SJSA1 (cell line): Measurements from ENCODE around the genes GRM1 and UST.

DNA sequence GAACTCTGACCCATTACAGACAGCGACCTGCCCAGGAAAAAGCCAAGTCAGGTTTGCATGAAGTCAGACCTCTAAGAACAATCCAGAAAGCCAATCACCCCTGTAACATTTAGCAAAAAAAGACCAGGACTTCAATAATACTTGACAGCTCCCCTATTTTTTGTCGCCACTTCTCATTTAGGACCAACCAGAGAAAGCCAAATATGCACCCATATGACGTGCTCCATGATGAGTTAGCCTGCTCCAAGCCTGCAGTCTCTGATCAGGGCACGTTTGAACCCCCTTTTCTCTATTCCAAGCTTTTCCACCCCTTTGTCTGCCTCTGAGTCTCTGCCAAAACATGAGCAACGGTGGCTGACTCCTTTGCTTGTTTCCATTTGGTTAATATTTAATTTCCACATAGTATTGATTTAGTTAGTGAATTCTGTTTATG, 636.3 kb downstream of the UTRN start:
- RAMPAGE, long total RNA = no peak

DNA sequence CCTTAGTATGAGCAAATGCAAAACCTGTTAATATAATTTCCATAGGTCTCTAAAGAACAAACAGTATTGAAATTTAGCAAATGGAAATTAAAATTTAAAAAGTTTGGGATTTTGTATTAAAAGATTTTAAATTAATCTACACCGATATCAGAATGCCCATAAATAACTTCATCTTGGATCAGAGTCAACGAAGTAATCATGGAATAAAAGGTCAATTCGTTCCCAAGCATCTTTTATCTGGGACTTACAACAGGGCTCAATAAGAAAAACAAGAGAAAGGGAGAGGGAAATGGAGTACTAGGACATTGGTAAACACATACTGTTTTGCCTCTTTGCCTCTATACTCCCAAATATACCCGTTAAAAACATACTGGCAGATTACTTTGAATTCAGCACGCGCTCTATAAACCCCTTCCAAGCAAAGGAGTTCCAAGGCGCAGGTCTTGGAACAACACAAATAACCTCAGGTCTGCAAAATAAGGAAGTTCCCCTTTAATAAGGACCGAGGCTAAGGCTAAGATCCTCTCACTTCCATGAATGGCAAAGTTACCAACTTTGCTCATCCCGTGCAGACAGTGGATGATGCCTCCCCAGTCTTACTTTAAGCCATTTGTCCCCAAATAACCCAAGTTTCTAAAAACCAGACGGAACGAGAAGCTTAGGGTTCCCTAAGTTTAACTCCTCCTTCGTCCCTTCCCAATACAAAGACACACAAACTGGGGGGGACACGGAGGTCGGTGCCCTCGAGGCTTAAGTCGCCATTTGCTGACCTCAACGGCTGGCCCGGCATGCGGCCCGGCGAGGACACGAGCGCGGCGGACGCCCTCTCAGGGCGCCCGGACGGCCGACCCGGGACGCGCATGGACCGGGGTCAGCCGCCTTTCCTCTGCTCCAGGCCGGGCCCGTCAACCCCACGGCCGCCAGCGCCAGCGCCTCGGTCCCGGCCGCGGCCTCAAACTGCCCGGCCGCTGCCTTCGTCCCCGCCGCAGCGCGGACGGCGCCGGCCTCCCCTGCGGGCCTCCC, 713 bp downstream of the FBXO30 start:
- RAMPAGE, long total RNA = no peak

GRCh38 chr6:146028743-146029409, at the start of gene GRM1:
TSS of gene GRM1 (plus strand) at chr6:146029062.
- RAMPAGE, long total RNA = no peak

DNA sequence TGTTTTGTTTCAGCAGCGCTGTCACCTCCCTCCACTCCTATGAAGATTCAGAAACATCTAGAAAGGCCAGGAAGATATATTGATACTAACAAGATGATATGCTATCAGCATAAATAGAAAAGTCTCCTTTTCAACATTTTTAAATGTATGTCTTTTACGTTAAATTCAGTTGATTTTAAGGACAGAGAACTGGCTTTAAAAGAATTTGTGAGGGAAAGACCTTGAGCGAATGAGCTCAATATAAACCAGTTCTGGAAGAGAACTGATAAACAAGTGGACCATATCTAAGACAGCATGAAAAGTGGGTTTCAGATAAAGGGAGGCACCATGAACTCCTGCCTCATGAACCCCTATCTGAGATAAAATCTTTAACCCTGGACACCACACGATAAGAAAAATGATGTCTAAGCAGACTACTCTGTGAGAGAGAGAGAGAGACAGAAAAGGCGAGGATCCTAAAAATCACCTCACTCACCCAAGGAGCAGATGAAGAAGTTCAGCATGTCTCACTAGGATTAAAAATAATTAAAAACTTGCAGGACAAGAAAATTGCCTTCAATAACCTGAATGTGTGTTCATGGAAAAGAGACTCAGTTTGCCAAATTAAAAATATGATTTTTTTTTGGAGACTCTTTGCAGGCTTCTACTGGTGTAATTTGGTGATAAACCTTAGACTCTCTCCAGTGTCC, 299.3 kb downstream of the ADGB start:
- RAMPAGE, long total RNA = no peak

- RAMPAGE, long total RNA = no peak
Observed at GRCh38 chr6:147131781-147132208, 72.4 kb upstream of the STXBP5 start.

DNA sequence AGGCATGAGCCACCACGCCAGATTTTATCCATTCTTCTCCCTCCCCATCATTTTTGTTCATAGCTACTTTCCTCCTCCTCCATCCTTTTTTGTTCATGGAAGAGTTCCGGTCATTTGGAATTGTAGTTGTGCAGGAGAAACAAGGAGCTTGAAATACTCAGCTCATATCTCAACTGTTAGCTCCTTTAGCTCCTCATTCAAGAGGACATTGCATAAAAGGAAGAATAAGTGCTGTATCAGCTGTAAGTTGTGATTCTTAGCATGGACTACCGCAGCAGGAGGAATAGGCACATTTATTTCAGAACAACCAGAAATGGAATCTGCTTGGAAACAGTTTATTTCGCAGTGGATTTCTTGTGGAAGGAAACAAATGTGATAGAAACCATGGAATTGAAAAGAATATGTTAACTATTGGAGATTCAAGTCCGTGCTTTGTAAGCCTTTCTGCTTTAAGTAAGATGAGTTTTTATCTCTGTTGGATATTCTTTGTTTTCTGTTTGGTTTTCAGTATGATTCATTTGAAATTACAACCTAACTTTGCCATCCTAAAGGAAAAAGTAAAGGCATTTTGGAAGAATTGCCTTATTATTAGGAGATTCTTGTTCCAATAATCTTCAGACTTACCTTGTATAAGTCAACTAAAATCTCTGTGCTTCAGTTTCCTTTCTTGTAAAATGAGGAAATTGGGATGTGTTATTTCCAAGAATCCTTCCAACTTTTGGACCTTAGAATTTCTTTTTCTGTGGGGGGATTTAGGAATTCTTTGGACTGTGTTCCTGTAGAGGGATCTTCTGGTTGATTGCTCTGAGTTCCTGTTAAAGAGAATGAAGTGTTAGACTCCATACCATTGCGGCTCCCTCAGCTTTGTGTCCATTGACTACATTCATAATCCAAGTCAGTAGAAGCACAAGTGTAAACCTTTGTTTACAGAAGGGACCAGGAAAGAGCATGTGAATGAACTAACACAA, 7.9 kb downstream of the STXBP5 start:
- RAMPAGE, long total RNA = no peak

- RAMPAGE, long total RNA = no peak
Observed at GRCh38 chr6:147251471-147252202, 47.4 kb downstream of the STXBP5 start.

- RAMPAGE, long total RNA = no peak
Observed at GRCh38 chr6:147265378-147266464, 61.5 kb downstream of the STXBP5 start.

GRCh38 chr6:147341430-147342516, 137.6 kb downstream of the STXBP5 start:
- RAMPAGE, long total RNA = no peak

DNA sequence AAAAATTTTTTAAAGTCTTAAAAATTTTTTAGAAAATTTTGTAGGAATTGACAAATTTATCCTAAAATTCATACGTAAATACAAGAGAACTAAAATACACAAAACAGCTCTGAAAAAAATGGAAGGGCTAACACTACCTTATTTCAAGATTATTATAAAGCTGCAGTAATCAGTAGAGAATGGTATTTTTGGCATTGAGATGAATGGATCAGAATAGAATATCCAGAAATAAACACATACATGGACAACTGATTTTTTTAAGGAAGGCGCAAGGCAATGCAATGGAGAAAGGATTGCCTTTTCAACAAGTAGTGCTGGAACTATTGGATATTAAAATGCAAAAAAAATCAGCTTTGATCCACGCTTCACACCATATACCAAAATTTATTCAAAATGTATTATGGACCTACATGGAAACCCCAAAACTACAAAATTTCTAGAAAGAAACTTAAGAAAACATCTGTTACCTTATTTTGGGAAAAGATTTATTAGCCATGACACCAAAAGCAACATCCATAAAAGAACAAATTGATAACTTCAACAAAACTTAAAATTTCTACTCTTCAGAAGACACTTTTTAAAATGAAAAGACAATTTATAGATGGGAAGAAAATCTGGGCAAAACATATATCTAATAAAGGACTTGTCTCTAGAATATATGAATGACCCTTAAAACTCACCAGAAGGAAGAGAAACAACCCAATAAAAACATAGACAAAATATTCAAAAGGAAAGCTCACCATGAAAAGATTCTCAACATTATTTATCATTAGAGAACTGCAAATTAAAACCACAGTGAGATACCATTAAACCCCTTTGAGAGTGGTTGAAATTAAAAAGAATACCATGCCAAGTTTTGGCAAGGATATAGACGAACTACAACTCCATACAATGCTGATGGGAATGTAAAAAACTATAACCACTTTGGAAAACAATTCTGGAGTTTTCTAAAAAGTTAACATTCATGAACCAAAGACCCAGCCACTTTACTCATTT, 139.3 kb upstream of the SAMD5 start:
- RAMPAGE, long total RNA = no peak

GRCh38 chr6:147514925-147515264, 6.4 kb downstream of the SAMD5 start:
- RAMPAGE, long total RNA = no peak

DNA sequence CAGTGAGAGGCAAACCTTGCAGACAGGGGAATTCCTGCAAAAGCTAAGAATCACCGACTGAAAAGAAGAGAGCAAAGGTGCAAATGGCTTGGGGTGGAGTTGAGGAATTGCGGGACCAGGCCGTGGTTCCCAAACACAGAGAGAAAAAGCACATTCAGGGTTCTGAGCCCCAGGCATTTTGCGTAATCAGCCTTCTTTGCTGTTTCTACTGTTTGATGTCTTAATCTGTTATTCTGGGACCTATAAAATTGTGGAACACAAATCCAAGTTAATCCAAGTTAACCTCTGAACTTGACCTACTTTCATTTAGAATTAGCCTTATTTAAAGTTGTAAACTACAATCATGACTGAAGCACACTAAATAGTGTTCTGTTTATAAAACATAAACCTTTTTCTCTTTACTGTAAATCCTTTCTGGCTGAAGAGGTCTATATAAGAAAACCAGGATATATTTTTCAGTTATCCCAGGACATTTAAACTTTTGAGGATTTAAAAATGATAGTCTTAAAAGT, 22.2 kb downstream of the SAMD5 start:
- RAMPAGE, long total RNA = no peak

- RAMPAGE, long total RNA = no peak
Observed at GRCh38 chr6:148239338-148239770, 103.3 kb upstream of the SASH1 start.

GRCh38 chr6:148530164-148531056, 187.8 kb downstream of the SASH1 start:
- RAMPAGE, long total RNA = no peak

DNA sequence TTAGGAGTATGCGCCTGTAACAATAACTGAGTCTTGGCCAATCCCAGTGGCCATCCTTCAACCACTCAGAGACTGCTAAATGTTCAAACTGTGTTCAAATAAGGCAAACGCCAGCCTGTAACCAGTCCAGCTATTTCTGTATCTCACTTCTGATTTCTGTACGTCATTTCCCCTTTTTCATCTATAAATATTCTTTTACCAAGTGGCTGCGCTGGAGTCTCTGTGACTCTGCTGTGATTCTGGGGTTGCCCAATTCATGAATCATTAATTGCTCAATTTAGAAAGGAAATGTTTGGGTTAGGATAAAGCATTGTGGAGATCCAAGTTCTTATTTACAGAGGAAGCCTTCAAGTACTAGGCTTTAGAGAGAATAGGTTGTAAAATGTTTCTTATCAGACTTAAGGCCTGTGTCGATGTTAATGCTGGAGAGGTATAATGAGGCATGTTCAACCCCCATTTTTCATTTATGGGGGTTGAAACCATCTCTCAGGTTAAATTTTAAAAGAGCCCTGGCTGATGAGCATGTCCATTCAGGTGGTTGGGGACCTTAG, 89.7 kb upstream of the UST start:
- RAMPAGE, long total RNA = no peak

- RAMPAGE, long total RNA = no peak
Observed at GRCh38 chr6:148746073-148747160, at the start of gene UST. TSS of gene UST (plus strand) at chr6:148747030.

DNA sequence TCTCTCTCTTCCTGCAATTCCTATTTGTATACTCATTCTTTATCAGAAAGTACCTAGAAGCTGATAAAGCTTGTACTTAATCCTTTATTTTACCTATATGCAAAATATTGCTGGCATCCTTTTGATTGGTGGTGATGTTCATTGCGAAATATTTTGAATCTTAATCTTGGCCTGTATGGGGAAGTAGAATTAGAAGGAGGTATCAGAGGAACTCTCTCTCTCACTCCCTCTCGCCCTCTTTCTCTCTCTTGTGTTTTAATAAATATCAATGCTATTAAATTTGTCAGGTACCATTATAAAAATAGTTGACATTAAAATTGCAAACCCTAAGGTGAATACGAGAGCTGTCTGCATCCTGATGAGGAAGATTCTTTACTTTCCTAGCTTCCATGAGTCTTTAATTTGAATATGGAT, 52.9 kb downstream of the UST start:
- RAMPAGE, long total RNA = no peak

DNA sequence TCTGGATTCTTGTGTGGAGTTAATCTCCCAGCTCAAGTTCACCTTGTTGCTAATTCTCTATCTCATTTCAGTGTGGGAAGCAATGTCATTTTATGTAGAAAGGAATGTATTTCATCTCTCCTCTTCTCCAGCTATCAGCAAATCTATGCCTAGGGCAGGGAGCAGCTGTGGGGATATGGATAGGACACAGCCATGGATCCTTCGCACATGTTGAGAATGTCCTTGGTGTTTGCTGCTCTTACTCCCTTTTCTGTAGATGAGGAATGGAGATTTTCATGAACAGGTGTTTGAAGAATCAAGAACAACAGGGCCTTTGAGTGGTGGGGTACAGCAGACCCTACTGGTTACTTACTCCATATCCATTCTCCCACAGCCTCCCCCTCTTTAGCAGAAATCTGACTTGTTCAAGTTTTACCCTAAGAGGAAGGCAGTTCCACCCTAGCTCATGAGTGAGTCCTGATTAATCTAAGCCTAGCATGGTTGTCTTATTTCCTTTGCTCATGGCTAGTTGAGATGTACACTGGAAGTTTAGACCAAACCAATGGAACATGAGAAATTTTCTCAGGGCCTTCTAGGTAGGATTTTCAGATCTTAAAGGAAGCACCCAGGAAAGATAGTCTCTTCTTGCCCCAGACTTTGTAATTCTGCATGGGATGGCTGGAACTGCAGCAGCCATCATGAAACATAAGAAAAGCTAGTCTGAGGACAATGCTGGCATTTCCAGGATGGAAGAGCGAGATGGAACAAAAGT, 182.2 kb downstream of the UST start:
- RAMPAGE, long total RNA = no peak

- RAMPAGE, long total RNA = no peak
Observed at GRCh38 chr6:148971128-148971665, 224.4 kb downstream of the UST start.

DNA sequence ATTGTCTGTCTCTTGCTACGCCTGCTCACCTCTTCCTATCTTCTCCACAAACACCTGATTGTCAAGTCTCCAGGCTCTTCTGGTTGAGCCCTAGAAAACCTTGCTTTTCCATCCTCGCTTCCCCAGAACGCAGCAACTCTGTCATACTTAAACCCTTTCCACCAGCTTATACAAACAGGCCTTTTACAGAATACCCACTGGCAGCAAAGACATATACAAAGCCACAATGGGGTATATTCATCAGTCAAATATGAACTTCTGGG, 148.0 kb upstream of the TAB2 start:
- RAMPAGE, long total RNA = no peak